Non-pigmented ciliary epithelial cell (primary cell): ENCODE measurements around the gene MRPS33.

DNA sequence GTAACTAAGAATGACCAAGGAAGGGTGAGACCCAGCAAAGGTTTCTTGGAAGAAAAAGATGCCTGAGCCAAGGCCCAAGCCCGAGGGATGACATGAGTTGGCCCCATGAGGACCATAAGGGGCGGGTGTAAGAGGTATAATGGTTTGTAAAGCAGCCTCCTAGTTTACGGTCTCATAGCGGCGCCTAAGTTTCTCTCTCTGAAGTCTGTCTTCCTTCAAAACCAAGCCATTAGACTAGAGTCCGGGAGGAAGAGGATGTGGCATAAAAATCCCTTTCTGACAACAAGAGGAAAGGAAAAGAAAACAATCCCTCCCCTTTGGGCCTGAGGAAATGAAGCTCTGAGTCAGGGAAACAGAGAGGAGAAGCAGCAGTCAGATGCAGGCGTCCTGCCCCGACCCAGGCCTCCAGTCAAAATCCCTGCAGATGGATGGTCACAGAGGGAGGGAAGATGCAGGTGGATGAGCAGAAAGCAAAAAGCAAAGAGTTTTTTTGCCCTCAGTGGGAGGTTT lies 23.7 kb downstream of the PARP12 start:
- RRBS: no CpG with 5 or more reads among the region's 8 CpGs

- RRBS: no CpG with 5 or more reads among the region's 6 CpGs
Observed at GRCh38 chr7:140213664-140214709, 37.2 kb upstream of the KDM7A start.

DNA sequence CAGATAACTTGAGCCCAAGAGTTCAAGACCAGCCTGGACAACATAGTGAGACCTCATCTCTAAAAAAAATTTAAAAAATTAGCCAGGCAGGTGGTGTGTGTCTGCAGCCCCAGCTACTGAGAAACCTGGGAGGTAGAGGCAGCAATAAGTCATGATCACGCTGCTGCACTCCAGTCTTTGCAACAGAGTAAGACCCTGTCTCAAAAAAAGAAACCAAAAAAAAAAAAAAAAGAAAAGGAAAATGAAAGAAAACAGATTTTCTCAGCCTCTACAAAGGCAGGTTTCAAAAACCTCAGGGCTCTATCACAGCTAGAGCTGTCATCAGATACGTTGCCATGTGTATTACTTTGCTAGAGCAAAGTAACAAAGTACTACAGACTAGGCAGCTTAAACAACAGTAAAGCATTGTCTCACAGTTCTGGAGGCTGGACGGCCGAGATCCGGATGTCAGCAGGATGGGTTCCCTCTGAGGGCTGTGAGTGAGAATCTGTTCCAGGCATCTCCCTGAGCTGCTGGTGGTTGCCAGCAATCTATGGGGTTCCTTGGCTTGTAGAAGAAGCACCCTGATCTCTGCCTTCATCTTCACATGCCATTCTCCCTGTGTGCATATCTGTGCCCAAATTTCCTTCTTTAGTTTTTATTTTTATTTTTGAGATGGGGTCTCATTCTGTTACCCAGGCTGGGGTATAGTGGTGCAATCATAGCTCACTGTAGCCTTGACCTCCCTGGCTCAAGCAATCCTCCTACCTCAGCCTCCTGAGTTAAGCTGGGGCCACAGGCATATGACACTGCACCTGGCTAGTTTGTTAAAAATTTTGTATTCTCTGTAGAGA lies 48.8 kb upstream of the KDM7A start:
- RRBS: no CpG with 5 or more reads among the region's 5 CpGs

DNA sequence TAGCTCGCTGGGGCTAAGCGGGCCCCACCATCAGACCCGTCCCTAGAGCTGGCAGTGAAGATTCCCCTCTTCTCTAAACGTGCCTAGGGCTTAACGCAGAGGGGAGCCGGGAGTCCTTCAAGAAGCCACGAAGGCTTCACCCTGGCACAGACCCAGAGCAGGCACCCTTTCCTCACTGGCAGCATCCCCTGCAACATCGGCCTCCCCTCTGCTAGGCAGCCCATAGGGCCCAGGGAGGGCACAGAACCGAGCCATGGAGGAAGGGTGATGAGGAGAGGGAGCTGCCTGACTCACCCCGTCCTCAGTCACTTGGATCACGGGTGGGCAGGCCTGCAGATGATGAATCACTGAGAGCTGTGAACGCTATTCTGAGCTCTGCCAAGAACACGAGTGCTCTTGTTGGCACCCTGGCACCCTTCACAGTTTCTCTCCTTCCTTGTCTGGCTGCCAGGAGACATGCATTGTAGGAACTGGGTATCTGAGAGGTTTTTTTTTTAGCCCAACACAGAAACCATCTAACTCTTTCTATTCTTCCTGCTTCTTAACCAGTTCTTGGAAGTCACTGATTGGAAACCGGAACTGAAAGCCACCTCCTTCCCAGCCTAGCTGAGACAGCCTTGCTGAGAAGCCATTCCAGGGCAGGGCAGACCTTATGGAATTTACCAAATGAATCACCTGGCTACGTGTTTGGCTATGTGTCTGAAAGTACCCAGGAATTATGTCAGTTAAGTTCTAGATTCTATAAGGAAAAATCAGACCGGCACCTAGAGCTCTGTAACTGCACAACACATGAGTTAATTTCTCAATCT lies 82.2 kb downstream of the SLC37A3 start:
- RRBS: no CpG with 5 or more reads among the region's 16 CpGs

DNA sequence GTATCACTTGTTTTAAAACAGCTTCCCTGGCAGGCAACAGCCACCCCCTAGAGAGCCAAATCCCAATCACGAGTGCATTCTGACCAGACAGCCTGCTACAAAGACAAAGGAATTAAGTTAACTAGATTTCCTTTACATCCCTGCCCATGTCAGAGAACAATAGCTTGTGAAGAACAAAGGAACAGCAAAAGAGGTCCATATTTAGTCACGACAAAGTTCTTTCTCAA lies 48.8 kb downstream of the SLC37A3 start:
- RRBS: no CpG with 5 or more reads among the region's 2 CpGs

GRCh38 chr7:140533435-140533971 lies 54.2 kb upstream of the MKRN1 start:
- RRBS: 82% methylated on average over 2 of the region's 16 CpGs

- RRBS: no CpG with 5 or more reads among the region's 11 CpGs
Observed at GRCh38 chr7:140553280-140553670, 74.0 kb upstream of the MKRN1 start.

DNA sequence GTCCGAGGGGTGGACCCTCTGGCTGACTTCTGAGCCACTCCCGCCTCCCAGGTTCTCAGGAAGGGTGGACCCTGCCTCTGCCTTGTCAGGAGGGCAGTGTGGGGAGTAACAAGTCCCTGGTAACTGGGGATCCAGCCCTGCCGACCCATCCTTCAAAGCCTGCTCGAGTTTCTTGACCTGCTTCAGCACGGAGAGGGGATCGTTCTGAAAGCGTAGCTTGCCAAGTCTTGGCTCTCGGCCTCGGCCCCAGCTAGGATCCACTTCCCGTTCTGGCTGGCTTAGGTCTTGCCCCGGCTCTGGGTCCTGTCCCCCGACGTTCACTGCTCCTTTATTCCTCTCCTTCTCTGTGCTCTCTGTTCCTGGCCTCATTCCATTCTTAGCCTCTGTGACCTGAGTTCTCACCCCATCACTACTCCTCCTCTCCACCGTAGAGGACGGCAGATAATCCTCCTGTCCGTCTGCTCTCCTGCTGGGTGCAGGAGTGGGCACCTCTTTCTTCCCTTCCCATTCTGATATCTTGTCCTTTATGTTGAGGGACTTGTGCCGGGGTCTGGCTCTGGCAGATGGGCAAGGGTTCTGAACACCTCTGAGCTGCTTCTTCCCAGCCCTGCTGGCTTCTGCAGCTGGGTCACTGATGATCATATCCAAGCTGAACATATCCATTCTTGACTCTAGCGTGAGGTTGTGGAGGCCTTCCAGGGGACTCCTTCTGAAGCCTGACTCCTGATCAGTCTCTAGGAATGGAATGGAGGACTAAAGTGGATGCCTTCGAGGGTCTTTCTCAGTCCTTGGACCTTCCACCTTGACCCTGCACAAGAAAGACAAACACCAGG lies 38.7 kb downstream of the DENND2A start:
- RRBS: no CpG with 5 or more reads among the region's 19 CpGs

GRCh38 chr7:140639264-140639766 lies 1.3 kb downstream of the DENND2A start:
- RRBS: no CpG with 5 or more reads among the region's 13 CpGs

- RRBS: no CpG with 5 or more reads among the region's 11 CpGs
Observed at GRCh38 chr7:140695881-140696374, 580 bp upstream of the NDUFB2 start.

DNA sequence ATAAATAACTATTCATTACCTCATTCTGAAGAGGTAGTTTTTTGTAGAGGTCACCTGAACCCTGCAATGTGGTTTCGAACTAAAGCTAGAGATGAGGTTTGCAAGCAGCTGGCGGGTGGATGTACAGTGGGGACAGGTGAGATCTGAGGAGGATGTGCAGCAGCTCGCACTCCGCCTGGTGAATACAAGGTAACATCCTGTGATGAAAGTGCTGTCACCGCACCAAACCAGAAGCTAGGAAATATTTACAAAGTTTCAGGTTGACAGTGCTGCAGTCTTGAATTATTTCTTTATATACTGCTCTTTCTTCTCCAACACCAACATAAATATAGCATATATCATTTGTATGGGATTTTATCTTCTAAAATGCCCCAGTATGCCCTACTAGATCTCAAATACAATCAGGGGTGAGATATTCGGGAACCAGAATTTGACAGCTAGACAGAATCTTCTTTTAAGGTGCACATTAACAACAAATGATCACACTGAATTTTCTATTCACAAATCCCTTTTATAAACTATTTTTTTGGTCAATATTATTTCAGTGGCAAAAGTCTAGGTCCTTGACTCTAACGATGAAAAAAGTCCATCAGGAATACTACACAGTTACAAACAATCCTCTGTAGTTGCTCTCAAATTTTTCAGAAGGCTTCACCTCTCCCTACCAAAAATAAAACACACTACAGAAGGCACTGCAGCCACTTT lies 26.7 kb downstream of the NDUFB2 start:
- RRBS: no CpG with 5 or more reads among the region's 7 CpGs

GRCh38 chr7:140725525-140726587 lies 29.3 kb downstream of the NDUFB2 start:
- RRBS: no CpG with 5 or more reads among the region's 7 CpGs

- RRBS: no CpG with 5 or more reads among the region's 6 CpGs
Observed at GRCh38 chr7:140794258-140794712, 97.8 kb downstream of the NDUFB2 start.

- RRBS: no CpG with 5 or more reads among the region's 1 CpG
Observed at GRCh38 chr7:140812005-140812567, 112.6 kb downstream of the BRAF start.

GRCh38 chr7:141014579-141015584 lies at the start of gene MRPS33:
Gene MRPS33, minus strand, starts transcription at chr7:141014952.
- RRBS: 1% methylated on average over 13 of the region's 49 CpGs

DNA sequence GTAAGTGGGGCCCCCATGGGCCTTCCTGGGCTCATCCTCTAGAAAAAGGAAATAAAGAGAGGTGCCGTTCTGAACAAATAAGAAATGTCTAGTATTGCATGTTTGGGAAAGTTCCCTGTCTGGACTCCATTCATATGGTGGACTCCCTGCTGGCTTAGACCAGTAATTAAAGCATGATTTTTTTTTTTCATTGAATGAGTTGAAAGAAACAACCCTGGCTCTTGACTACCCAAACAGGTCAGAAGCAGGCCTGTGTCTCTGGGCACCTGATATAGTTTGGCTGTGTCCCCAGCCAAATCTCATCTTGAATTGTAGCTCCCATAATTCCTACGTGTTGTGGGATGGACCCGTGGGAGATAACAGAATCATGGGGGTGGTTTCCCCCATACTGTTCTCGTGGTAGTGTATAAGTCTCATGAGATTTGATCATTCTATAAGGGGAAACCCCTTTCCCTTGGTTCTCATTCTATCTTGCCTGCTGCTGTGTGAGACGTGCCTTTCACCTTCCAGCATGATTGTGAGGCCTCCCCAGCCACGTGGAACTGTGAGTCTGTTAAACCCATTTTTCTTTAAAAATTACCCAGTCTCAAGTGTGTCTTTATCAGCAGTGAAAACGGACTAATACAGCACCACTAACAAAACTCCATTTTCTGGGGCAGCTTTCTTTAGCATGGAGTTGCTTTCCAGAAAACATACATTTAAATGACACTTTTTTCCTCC lies 206.3 kb downstream of the TMEM178B start:
- RRBS: no CpG with 5 or more reads among the region's 7 CpGs

- RRBS: no CpG with 5 or more reads among the region's 6 CpGs
Observed at GRCh38 chr7:141695603-141696314, 6.2 kb downstream of the DENND11 start.

- RRBS: no CpG with 5 or more reads among the region's 7 CpGs
Observed at GRCh38 chr7:141737359-141737741, 808 bp upstream of the SSBP1 start.

- RRBS: no CpG with 5 or more reads among the region's 4 CpGs
Observed at GRCh38 chr7:142300632-142301236, 42.9 kb upstream of the PRSS58 start.

GRCh38 chr7:142615906-142616653 lies 133.2 kb upstream of the PRSS1 start:
- RRBS: no CpG with 5 or more reads among the region's 12 CpGs